Metastatic Breast Carcinoma in the Brain (tissue), 10 donors: ENCODE results near the gene MROH2B.

GRCh38 chr5:40404981-40405530, 274.7 kb upstream of the PTGER4 start:
- PRO-cap, 10 experiments, result no peak in any of the 10 experiments

DNA sequence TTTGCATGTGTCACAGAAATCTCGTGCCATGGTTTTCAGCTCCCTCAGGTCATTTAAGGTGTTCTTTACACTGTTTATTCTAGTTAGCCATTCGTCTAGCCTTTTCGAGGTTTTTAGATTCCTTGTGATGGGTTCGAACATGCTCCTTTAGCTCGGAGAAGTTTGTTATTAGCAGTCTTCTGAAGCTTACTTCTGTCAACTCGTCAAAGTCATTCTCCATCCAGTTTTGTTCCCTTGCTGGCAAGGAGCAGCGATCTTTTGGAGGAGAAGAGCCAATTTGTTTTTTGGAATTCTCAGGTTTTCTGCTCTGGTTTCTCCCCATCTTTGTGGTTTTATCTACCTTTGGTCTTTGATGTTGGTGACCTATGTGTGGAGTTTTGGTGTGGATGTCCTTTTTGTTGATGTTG, 113.5 kb upstream of the PTGER4 start:
- PRO-cap, 10 experiments, result no peak in any of the 10 experiments

- PRO-cap, 10 experiments, result no peak in any of the 10 experiments
Observed at GRCh38 chr5:40584223-40584600, 95.5 kb upstream of the PTGER4 start.

DNA sequence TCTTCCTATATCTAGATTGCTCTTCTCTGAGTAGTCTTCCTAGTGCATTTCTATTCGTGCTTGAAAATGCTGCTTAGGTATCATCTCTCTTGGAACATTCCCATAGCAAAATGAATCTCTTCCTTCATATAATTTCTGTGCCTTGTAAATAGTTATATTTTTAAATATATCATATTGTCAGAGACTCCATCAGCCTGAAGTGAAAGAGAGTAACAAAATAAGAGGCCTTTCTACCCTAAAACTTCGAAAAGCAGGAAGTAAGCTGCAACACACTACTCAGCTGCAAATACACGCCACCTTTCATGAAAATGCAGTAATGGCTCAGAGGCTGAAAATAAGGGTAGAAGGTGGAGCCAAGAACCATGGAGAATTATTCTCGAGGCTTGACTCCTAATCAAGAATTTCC, 30.3 kb upstream of the PTGER4 start:
- PRO-cap, 10 experiments, result no peak in any of the 10 experiments

DNA sequence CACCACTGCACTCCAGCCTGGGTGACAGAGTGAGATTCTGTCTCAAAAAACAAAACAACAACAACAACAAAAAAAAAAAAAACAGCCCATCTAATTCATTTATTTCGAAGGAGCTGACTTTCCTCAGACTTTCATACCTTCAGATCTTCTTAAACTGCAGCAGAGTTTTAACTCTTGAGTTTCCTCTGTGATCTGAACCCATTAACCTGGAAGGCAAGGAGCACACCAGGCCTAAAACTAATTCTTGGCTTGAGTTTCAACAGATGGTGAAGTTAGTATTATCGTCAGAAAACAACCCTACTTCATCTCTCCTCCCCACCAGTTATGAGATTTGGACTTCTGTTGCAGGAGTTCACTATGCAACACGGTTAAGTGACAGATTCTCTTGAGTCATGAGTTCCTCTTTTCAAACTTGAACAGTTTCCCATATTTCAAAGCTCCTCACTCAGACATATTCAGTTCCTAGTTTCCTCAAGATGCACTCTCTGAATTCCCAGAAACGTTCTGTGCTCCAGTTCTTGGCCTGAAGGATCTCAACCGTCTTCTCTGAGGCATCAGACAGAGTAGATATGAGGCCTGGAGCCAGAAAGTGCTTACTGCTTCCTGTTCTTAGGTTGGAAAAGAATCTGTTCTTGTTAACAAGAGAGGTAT, 7.4 kb upstream of the PTGER4 start:
- PRO-cap, 10 experiments, result peak in 3 of 10 experiments; most common plus-strand start position 455 of the sequence (in 2); most common minus-strand start position 326 of the sequence (in 1)

GRCh38 chr5:40826967-40827578, 7.9 kb downstream of the RPL37 start:
- PRO-cap, 10 experiments, result no peak in any of the 10 experiments

DNA sequence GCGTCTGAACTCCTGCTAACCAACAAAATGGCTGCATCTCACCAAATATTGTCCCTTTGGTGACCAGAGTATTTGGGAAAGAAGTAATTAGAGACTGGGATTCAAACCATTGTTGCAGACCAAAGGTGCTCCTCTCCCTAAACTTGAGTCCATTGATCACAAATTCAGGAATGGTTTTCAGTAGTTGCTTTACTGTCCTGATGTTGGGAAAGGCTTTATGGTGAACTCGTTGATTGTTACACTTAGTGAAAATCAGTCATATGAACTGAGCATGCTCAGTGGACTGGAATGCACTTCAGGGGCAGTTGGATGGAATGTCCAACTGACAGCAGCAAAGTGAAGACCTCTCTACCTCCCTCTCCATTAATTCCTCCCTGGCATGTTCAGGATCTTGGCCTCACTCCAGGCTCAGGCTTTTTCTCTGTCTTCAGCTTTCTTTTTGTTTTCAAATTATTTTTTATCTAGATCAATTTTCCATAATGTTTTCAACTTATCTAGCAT, at the start of gene MROH2B:
Gene MROH2B (minus strand): TSS at position 267 of the 501 bp plus-strand sequence.
- PRO-cap, 10 experiments, result no peak in any of the 10 experiments

DNA sequence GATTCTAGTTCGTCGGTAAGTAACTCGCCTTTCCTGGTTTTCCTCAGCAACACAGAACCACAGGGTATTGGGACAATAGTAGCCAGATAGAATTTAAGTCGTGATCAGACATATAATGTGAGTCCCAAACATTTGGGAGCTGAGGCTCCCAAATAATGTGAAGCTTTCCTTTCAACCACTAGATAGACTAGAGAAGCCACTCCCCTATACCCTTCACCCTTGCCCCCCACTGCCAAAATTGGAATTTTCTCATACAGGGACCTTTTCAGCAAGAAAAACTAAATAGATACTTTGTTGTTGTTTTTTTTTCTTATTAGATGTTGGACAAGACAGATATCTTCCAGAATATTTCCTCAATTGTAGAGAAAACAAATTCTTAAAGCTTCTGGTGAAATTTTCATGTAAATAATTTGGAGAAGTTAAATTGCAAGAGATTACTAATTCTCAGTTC, 1.9 kb downstream of the C6 start:
- PRO-cap, 10 experiments, result no peak in any of the 10 experiments

- PRO-cap, 10 experiments, result no peak in any of the 10 experiments
Observed at GRCh38 chr5:41418518-41419163, 91.8 kb downstream of the PLCXD3 start.

DNA sequence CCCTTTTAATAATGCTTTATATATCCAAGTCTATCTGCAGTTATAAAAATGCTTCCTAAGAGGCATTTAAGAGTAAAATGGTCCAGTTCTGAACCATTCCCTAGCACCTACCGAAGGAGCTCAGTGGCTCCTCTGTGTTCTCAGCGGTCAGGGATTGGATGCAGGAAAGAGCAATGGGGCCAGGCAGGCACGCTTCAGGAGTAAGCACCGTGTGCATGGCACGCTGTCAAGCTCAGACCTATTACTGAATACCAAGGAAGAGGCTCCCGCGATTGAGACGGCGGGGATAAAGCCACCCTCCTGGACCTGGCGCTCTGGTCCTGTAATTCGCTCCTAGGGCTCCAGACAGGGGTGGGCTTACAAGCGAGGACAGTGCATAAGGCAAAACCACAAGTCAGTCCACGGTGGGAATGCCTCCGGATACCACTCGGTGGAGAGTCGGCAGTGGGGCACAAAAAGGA, 1.1 kb downstream of the OXCT1 start:
- PRO-cap, 10 experiments, result peak in 3 of 10 experiments; most common plus-strand start position 397 of the sequence (in 3)

GRCh38 chr5:42493134-42493450, 69.9 kb downstream of the GHR start:
- PRO-cap, 10 experiments, result peak in 1 of 10 experiments; most common plus-strand start chr5:42493386 (in 1)

DNA sequence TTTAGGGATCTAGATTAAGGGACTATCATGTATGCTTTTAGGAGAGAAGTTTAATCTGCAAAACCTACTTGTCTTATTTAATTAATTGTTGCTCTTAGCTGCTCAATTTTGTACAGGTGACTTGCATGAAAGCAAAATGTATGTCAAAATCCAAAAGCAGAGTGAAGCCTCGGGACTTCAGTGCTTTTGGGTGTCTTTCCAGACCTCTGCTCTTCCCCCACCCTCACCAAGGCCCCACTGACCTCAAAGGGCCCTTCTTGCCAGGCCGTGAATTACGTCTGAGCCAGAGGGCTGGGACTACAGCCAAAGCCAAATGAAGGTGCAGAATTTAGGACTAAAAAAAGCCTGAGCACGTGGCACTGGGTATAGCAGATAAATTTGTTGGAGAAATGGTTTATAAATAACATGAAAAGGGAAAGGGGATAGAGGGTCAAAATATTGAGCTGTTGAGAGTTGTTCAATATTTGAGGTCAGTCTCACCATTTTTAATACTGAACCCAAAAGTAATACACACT, 163.3 kb downstream of the GHR start:
- PRO-cap, 10 experiments, result no peak in any of the 10 experiments

GRCh38 chr5:42660570-42661311, 95.9 kb upstream of the CCDC152 start:
- PRO-cap, 10 experiments, result no peak in any of the 10 experiments

DNA sequence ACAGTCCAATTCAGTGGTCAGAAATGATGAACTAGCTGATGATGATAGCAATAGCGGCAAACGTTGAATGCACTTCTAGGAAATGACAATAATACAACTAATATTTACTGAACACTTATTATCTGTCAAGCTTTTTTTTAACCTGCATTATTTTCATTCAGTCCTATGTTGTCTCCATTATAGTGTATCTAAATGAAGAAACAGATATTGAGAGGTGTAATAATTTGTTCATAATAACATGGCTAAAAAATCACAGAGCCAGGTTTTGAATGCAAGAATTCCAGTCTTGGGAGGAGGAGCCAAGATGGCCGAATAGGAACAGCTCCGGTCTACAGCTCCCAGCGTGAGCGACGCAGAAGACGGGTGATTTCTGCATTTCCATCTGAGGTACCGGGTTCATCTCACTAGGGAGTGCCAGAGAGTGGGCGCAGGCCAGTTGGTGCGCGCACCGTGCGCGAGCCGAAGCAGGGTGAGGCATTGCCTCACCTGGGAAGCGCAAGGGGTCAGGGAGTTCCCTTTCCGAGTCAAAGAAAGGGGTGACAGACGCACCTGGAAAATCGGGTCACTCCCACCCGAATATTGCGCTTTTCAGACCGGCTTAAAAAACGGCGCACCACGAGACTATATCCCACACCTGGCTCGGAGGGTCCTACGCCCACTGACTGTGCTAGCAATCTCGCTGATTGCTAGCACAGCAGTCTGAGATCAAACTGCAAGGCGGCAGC, 22.0 kb upstream of the CCDC152 start:
- PRO-cap, 10 experiments, result peak in 1 of 10 experiments; most common plus-strand start position 435 of the sequence (in 1)

- PRO-cap, 10 experiments, result no peak in any of the 10 experiments
Observed at GRCh38 chr5:42800735-42801332, 10.9 kb downstream of the SELENOP start.

GRCh38 chr5:42875603-42876087, 64.0 kb upstream of the SELENOP start:
- PRO-cap, 10 experiments, result no peak in any of the 10 experiments

GRCh38 chr5:43016943-43017776, 23.0 kb downstream of the ANXA2R start:
- PRO-cap, 10 experiments, result peak in 3 of 10 experiments; most common plus-strand start chr5:43017621 (in 3); most common minus-strand start chr5:43017471 (in 1)

DNA sequence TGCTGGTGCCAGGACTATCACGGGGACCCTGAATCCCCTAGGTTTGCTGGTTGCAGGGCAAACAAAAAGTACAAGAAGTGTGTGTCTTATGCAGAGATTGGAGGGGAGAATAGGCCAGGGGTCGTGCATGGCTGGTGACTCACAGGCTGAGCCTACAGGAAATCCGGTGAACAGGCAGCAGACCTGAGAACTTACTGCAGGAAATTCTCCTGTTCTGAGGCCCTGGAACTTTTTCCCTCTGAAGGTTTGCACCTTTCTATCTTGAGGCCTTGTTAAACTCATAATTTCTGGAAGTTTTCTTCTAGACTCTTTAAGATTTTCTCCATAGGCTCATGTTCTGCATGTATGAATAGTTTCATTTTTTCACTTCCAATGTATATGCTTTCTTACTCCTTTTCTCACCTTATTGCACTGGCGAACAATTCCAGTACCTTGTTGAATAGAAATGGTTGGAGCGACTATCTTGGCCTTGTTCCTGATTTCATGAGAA, 5.4 kb downstream of the ANXA2R start:
- PRO-cap, 10 experiments, result no peak in any of the 10 experiments

DNA sequence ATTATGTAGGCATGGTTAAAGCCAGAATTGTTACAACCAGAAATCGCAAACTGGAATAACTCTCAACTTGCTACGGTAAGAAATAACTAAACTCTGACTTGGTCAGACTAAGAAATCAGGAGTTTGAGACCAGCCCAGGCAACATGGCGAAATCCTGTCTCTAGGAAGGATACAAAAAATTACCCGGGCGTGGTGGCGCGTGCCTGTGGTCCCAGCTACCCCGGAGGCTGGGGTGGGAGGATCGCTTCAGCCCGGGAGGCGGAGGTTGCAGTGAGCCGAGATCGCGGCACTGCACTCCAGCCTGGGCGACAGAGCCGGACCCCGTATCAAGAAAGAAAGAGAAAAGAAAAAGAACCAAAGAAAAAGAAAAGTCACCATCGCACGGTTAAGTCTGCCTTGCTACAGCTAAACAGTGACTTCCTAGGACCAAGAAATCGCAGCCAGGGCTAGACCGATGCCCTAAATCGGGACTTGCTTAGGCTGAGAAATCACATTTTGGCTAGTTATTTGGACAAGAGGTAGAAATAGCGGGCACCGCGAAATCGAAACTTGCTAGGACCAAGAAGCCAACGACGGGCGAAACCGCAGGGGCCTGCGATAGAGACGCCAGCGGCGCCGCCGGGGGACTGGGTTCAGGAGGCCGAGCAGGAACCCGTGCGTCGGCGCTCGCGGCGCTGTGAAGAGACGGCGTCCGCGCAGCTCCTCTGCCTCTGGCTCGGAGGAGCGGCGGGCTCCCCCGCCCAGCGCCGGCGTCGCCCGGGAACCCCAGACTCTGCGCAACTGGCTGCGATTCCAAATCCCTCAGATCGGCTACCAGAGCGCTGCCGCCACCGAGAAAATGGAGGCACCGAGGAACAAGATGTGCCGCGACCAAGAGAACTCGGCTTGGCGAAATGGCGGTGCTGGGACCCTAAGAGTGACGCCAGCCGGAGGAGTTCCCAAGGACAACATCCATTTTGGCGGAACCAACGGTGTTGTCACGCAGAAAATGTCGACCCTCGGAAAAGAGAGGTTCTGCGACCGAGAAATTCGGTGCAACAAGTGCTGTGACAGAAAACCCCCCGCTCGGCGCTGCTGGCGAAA, 26.0 kb upstream of the ANXA2R start:
- PRO-cap, 10 experiments, result peak in 10 of 10 experiments; most common plus-strand start position 600 of the sequence (in 9); most common minus-strand start position 678 of the sequence (in 7)

- PRO-cap, 10 experiments, result no peak in any of the 10 experiments
Observed at GRCh38 chr5:43161178-43161589, 30.8 kb upstream of the NIM1K start.